ENCODE measurements around a stretch of chr3.

GRCh38 chr3:49022804-49023069, 816 bp downstream of the NDUFAF3 start:
- RRBS = 24% methylated on average over 4 of the region's 9 CpGs

- RRBS = no CpG with 5 or more reads among the region's 10 CpGs
Measured at GRCh38 chr3:49108057-49108525, 3.5 kb upstream of the QARS1 start.

GRCh38 chr3:49218381-49219168, 19.3 kb downstream of the IHO1 start:
- RRBS = no CpG with 5 or more reads among the region's 7 CpGs

DNA sequence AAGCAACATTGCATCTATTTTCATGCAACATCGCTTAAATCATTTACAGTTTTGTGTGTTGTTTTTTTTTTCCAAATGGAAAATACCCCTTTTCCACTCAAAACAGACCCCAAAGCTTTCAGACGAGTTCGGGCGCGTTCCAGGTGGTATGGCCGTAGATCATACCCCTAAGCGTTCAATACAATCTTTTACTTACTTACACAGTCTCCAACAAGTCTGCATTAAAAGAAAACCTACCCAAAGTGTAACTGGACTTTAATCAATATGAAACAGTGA, 752 bp downstream of the RHOA start:
- RRBS = no CpG with 5 or more reads among the region's 7 CpGs

- RRBS = no CpG with 5 or more reads among the region's 2 CpGs
Measured at GRCh38 chr3:49461186-49462415, 8.5 kb upstream of the DAG1 start.

GRCh38 chr3:49720149-49720869, 825 bp upstream of the AMIGO3 start:
- RRBS = no CpG with 5 or more reads among the region's 19 CpGs

GRCh38 chr3:49791445-49791925, 5.1 kb upstream of the IP6K1 start:
- RRBS = no CpG with 5 or more reads among the region's 4 CpGs

DNA sequence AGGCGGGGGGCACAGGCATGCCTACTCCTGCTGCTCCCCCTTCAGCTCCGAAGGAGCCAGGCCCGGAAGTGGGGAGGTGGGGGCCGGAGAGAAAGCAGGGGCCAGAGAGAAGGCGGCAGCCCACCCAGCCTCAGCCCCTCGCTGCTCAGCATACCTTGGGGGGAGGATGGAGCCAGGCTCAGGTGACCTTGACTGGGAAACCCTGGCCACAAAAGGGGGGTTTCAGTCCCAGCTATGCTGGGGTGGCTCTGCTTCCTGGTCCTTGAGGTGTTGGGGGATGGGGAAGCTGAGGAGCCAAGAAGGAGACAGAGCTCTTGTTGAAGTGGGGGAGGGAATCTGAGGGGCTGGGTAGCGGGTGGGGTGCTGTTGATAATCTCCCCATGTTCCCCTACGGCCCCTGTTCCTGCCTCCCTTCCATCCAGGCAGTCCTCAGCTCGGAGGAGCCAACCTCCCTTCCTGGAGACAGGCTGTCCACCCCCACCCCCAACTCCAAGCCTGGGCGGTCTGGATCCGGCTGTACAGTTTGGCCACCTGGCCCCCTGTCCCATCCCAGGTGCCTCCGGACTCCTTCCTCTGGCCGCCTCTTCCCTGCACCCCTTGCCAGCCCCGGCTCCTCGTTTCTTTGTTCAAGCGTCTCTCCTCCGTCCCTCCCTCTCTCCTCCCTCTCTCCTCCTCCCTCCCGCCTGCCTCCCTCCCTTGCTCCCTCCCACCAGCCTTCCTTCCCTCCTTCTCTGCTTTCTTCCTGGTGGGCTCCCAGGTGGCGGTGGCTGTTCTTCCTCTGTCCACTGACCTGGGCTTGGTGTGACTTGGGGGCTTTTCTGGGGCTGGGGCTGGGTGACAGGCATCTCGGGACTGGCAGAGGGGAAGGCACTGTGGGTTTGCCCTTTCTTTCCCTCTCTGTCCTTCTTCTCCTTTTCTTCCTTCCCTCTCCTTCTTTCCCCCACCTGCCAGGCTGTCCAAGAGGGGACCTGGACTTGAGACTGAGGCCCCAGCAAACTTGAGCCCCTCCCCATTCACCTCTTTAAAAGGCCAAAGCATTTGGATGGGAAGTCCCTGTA, 1.9 kb downstream of the SEMA3F start:
- RRBS = 4% methylated on average over 4 of the region's 20 CpGs

GRCh38 chr3:50159504-50160102, 4.5 kb downstream of the SEMA3F start:
- RRBS = 89% methylated on average over 1 of the region's 12 CpGs

- RRBS = no CpG with 5 or more reads among the region's 18 CpGs
Measured at GRCh38 chr3:50173624-50174229, 17.7 kb upstream of the GNAT1 start.

- RRBS = no CpG with 5 or more reads among the region's 4 CpGs
Measured at GRCh38 chr3:50239122-50239710, 3.2 kb downstream of the GNAI2 start.

DNA sequence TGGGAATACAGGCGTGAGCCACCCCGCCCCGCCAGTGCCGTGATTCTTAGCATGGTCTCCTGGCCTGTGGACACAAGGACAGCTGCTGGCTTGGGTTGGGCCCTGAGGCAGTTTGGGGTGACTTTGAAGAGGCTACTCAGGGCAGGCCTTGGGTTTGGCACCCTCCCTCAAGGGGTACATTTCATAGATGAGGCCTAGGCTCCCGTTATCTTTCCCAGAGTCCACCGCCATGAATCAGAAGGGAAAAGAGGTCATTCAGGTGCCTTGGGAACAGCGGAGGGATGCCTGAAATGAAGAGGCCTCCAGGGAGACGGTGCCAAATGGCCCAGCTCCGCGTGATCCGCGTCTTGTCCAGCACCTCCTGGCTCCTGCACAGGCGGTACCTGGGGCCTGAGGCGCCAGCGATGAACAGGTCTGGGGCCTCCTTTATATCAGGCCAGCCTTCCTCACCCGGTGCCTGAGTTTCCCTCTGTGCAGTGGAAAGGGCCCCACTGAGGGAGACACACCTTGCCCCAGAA, 9.3 kb downstream of the GNAI2 start:
- RRBS = no CpG with 5 or more reads among the region's 16 CpGs

DNA sequence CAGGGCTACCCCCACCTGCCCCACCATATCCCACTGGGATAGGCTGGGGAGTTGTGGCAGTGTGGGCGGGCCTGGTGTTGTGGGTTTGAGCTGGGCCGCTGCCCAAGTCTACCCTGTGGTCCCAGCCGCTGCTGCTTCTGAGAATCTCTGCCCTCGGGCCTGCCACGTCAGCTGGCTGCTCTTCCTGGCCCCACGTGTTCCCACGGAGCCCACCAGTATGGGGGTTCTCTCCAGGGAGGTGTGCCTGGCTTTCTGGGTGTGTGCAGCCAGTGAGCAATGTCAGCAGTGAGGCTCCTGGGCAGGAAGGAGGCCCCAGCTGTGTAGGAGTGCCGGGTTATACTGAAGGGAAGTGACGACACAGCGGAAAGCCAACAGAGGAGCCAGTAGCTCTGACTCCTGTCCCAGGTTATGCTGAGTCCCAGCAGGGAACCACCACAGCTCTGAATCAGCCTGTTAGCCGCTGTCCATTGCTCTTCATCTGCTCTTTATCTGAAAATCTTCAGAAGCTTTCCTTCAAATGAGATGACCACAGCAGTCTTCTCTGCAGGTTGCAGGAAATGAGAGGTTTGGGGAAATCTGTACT, 10.6 kb downstream of the GNAI2 start:
- RRBS = no CpG with 5 or more reads among the region's 11 CpGs

GRCh38 chr3:50268229-50268588, 738 bp upstream of the SEMA3B start:
- RRBS = no CpG with 5 or more reads among the region's 1 CpG

DNA sequence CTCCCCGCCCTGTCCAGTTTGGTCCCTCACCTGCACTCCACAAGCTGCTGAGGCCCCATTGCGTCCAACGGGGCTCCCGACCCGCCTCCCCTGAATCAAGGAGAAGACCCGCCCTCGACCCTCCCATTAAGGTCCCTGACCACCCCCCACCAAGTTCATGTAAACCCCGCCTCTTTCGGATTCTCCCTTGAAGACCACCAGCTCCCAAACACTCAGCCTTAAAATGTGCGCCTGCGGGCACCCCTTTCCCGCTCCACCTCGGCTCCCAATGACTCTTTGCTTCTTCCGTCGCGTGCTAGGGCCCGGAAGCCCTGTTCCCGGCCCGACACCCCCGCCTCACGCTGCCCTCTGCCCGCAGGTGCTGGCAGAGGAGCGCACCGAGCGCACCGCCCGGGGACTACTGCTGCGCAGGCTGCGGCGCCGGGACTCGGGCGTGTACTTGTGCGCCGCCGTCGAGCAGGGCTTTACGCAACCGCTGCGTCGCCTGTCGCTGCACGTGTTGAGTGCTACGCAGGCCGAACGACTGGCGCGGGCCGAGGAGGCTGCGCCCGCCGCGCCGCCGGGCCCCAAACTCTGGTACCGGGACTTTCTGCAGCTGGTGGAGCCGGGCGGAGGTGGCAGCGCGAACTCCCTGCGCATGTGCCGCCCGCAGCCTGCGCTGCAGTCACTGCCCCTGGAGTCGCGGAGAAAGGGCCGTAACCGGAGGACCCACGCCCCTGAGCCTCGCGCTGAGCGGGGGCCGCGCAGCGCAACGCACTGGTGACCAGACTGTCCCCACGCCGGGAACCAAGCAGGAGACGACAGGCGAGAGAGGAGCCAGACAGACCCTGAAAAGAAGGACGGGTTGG, 2.7 kb upstream of the LSMEM2 start:
- RRBS = 47% methylated on average over 29 of the region's 81 CpGs

DNA sequence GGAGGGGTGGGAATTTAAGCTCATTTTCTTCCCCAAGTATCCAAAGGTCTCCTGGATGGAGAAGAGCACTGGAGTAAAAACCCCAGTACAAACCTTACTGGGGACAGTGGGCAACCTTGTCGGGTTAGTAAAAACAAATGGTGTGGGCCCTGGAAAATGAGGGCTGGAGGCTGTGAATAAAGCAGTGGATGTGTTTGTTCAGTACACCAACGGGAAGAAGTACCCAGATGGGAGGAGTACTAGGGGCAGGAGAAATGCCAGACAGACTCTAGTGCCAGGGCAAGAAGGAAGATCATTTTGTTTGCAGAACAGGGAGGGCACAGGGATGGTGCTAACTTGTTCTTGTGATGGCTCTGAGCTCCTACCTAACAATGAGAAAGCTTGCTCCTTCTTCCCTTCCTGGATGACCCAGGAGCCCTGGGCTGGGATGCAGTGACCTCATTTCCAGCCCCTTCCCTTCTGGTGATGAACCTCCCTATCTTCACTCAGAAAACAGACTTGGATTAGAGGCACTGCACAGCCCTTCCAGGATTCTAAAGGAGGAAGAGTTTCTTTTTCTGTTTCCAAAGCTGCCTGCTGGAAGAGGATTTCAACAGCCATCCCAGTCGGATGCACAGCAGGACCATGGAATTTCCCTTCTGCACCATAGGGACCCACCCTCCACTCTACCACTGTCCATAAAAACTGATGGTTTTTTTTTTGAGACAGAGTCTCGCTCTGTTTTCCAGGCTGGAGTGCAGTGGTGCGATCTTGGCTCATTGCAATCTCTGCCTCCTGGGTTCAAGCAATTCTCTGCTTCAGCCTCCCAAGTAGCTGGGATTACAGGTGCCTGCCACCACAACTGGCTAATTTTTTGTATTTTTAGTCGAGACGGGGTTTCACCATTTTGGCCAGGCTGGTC, 6.1 kb downstream of the RASSF1 start:
- RRBS = no CpG with 5 or more reads among the region's 7 CpGs

DNA sequence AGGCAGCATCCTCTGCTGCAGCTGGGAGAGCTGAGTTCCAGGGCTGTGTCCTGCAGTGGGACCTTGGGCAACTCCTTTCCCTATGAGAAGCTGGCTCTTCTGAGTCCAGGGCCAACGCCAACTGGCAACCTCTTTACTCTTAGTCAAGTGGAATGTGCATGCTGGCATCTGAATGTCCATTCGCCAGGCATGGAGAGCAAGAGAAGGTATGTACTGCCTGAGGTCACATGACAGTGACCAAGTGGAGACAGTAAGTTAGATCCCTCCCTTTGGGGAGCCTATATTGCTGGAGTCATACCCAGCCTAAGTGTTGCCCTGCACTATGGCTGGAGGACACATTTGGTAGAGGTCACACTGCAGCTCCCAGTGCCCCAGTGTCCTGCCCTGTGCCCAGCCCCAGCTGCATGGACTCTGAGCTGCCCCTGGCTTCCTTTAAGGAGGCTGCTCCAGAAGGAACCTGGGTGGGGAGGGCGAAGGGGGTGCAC, 12.2 kb downstream of the HEMK1 start:
- RRBS = no CpG with 5 or more reads among the region's 3 CpGs

- RRBS = no CpG with 5 or more reads among the region's 6 CpGs
Measured at GRCh38 chr3:50608690-50609558, 2.6 kb downstream of the CISH start.

GRCh38 chr3:50609559-50610057, 2.0 kb downstream of the CISH start:
- RRBS = no CpG with 5 or more reads among the region's 4 CpGs

- RRBS = no CpG with 5 or more reads among the region's 5 CpGs
Measured at GRCh38 chr3:50625956-50626590, 9.1 kb downstream of the MAPKAPK3 start.